Sigmoid colon (tissue), 4 donors: ENCODE measurements around the genes TPI1, PEX5 and SLC2A3.

- PRO-cap = no peak
- RAMPAGE, long total RNA, 4 experiments = start-site peak on the minus strand in 1 of 4 experiments, at chr12:6770792-6770823 at its widest, 13 reads per replicate
Observed at GRCh38 chr12:6770075-6771070, 1.9 kb upstream of the LAG3 start.

DNA sequence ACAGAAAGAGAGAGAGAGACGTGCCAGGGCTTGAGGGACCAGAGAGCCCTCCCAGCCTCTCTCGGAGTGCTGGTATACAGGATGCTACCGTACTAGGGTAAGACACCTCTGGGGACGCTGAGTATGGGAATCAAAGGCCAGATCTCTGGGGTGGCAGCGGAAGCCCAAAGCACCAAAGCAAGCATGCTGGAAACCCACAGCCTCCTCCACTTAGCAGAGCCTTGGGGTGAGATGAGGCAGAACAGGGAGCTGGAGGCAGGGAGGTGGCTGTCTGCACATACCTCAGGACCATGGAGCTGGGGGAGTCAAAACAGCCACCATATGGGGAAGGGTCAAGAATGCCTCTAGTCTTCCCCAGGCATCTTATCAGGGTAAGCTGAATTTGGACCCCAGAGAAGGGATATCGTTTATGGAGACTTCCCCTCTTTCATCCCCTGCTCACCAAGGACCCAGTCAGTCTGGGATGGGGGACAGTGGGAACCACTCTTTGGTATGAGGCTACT lies 3.7 kb downstream of the CD4 start:
- PRO-cap = no peak
- RAMPAGE, long total RNA, 4 experiments = no peak in any of the 4 experiments

- PRO-cap = no peak
- RAMPAGE, long total RNA, 4 experiments = no peak in any of the 4 experiments
Observed at GRCh38 chr12:6865937-6866468, 1.3 kb upstream of the TPI1 start.

GRCh38 chr12:6867005-6867677 lies at the start of gene TPI1:
Gene TPI1, plus strand, starts transcription at chr12:6867531.
- PRO-cap = unidirectional peak, minus-strand start at chr12:6867357
- RAMPAGE, long total RNA, 4 experiments = start-site peak on the plus strand in 4 of 4 experiments, at chr12:6867528-6867550 at its widest, 1,143 to 1,956 reads per replicate

DNA sequence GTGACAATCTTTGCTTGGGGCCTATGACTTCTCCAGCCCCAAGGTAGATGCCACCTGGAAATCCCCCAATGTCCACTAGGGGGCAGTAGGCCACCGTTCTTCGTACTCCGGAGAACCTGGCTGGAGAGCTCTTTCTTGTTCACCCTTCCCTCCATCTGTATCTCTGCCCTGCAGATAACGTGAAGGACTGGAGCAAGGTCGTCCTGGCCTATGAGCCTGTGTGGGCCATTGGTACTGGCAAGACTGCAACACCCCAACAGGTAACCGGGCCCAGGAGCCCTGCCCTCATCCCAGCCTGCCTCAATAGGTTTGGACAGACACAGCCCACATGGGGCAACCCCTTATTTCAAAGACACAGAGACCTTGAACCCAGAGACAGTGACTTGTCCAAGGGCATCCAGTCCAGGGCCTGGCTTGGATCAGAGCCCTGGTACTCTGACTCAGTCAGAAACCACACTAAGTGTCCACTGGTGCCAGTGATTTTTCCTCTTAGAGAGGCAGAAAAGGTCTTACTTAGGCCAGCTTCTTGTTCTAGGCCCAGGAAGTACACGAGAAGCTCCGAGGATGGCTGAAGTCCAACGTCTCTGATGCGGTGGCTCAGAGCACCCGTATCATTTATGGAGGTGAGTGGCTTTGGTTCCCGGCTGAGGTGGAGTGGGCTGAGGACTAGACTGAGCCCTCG lies 2.3 kb downstream of the TPI1 start:
- PRO-cap = no peak
- RAMPAGE, long total RNA, 4 experiments = no peak in any of the 4 experiments

- PRO-cap = bidirectional peak, plus-strand start at chr12:6891250, minus-strand start at chr12:6891115
- RAMPAGE, long total RNA, 4 experiments = no peak in any of the 4 experiments
Observed at GRCh38 chr12:6890864-6891953, 13.4 kb upstream of the LRRC23 start.

GRCh38 chr12:6927171-6927929 lies 409 bp upstream of the ATN1 start:
- PRO-cap = bidirectional peak, plus-strand start at chr12:6927813, minus-strand start at chr12:6927659
- RAMPAGE, long total RNA, 4 experiments = start-site peak on the plus strand in 1 of 4 experiments, at chr12:6927786-6927801 at its widest, 6 reads per replicate; start-site peak on the minus strand in 4 of 4 experiments, at chr12:6927561-6927664 at its widest, 18 to 78 reads per replicate

DNA sequence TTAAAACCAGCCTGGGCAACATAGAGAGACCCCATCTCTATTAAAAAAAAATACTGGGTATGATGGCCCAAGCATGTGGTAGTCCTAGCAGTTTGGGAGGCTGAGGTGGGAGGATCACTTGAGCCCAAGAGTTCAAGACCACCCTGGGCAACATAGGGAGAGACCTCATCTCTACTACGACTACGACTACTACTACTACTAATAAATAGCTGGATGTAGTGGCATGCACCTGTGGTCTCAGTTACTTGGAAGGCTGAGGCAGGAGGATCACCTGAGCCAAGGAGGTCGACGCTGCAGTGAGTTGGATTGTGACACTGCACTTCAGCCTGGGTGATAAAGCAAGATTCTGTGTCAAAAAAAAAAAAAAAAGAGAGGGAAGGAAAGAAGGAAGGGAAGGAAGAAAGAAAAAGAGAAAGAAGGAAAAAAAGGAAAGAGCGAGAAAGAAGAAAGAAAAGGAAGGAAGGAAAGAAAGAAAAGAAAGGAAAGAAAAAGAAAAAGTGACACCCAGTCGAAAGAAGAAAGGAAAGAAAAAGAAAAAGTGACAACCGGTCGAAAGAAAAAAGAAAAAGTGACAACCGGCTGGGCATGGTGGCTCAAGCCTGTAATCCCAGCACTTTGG lies 3.0 kb upstream of the PTPN6 start:
- PRO-cap = no peak
- RAMPAGE, long total RNA, 4 experiments = no peak in any of the 4 experiments

GRCh38 chr12:6978429-6979341 lies 8.0 kb downstream of the EMG1 start:
- PRO-cap = no peak
- RAMPAGE, long total RNA, 4 experiments = no peak in any of the 4 experiments

DNA sequence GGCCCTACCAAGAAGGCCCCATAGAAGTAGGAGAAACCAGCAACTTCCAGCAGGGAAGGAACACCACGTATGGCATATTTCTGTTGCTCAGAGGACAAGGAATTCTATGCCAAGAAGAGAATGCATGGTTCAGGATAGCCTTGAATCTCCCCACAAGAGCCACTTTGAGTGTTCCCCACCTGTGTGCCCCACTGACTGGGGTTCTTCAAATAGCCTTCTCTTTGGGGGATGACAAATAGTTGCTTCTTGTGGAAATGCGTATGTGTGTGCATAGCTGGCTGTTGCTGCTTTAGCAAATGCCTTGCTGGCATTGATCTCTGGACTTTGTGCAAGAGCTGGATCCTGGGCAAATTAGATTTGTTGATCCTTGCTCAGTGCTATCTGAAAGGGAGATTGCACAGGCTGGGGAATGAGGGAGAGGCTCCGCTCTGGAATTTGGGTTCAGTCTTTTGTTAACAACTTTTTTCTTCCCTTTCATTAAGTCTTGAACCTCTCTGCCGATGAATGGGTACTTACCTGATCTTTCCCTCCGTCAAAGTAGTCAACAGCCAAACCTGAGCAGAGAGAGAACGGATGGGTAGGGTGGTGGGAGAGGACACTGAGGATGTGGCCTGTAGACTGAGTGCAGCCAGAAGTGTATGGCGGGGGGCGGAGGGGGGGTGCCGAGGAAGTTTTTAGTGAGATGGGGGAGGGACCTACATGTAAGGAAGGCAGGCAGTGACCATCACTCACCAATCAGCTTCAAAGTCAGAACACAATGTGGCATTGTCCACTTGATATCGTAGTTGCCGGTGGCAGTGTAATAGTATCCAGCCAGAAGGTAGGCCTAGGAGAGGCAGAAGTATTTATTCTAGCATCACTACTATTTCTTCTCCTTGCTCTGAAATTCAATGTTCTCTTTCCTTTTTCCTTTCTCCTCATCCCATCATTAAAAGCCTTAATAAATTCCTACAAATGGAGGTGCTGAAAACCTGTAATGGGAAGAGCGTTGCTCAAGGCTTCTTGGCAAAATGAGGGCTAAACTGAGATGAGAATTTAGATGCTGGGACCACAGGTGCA lies 10.7 kb downstream of the EMG1 start:
- PRO-cap = no peak
- RAMPAGE, long total RNA, 4 experiments = no peak in any of the 4 experiments

- PRO-cap = no peak
- RAMPAGE, long total RNA, 4 experiments = no peak in any of the 4 experiments
Observed at GRCh38 chr12:7059509-7060056, 935 bp upstream of the C1S start.

- PRO-cap = no peak
- RAMPAGE, long total RNA, 4 experiments = start-site peak on the plus strand in 1 of 4 experiments, at chr12:7112055-7112136 at its widest, 5 reads per replicate
Observed at GRCh38 chr12:7111957-7112507, 3.0 kb upstream of the C1RL start.

- PRO-cap = bidirectional peak, plus-strand start at chr12:7189708, minus-strand start at chr12:7189562
- RAMPAGE, long total RNA, 4 experiments = start-site peak on the plus strand in 4 of 4 experiments, at chr12:7189678-7190128 at its widest, 8 to 95 reads per replicate
Observed at GRCh38 chr12:7189377-7190636, at the start of gene PEX5. Gene PEX5, plus strand, starts transcription at chr12:7189686.

- PRO-cap = no peak
- RAMPAGE, long total RNA, 4 experiments = no peak in any of the 4 experiments
Observed at GRCh38 chr12:7639749-7641033, 25.5 kb downstream of the APOBEC1 start.

DNA sequence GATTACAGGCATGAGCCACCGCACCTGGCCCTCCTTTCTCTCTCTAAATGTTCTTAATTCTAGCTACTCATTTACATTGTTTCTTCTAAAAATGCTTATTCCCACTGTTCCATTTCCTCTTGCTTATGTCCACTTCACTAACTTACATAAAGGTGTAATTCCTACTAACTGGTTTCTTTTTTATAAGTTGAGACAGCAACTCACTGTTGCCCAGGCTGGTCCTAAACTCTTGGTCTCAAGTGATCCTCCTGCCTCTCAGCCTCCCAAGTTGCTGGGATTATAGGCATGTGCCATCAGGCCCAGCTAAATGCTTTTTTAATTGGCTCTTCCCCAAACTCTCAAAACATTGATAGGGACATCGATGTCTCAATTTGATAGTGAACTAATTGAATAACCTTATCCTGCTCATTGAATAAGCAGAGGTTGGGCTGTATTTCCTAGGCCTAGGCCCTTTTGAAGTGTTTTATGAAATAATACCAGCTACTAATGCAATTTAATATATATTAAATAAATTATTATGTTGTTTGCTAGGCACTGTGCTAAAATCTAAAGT lies 9.6 kb downstream of the SLC2A3 start:
- PRO-cap = no peak
- RAMPAGE, long total RNA, 4 experiments = no peak in any of the 4 experiments

DNA sequence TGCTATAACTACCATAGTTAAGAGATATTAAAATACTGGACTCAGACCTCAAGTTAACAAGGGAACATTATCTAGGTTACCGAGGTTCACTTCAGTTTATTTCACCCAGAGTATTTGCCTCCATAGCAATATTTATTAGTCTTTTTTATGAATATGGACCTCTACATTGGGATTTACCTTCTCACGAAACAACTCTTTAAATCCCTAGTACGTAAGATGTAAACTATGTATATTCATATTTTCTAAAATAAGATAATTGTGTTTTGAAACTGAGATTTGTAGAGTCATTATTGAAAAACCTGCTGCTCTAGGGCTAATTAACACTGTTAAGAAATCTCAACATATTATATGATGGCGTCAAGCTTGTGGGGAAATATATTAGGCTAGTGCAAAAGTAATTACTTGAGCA lies 9.1 kb downstream of the SLC2A3 start:
- PRO-cap = no peak
- RAMPAGE, long total RNA, 4 experiments = no peak in any of the 4 experiments

GRCh38 chr12:7934144-7934415 lies 1.9 kb downstream of the SLC2A3 start:
- PRO-cap = no peak
- RAMPAGE, long total RNA, 4 experiments = no peak in any of the 4 experiments

GRCh38 chr12:7935822-7936558 lies at the start of gene SLC2A3:
Gene SLC2A3, minus strand, starts transcription at chr12:7936187.
- PRO-cap = no peak
- RAMPAGE, long total RNA, 4 experiments = start-site peak on the minus strand in 1 of 4 experiments, at chr12:7936172-7936181 at its widest, 21 reads per replicate

DNA sequence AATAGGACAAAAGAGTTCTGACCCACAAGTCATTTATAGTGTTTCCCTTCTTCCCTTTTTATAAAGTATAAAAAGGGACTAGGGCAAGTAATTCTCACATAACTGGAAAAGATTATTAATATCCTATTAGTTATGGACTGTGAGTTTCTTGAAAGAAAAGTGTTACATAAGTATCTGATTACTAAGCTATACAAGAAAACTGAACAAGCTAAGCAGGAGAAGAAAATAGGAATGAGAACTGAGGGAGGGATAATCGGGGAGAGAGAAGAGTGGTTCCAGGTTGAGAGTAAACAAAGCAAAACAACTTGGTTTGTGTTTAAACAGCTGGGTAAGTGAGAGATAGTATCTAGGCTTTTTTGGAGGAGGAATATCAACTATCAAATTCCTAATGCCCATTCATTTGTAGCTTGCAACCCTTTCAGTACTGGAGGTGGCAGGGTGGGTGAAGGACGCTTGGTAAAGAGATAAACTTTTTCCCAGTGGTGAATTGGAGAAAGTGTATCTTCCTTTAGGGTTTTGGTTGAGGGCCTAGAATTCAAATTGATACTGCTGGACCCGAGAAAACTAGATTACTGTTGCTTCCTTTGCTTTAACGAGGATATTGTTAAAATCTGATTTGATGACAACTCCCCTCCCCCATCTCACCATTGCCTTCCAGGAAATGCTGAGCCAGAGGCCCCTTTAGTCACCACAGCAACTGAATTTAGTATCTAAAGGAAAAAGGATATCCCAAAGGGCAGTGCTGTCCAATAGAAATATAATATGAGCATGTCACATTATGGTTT lies 1.9 kb upstream of the SLC2A3 start:
- PRO-cap = no peak
- RAMPAGE, long total RNA, 4 experiments = no peak in any of the 4 experiments

- PRO-cap = no peak
- RAMPAGE, long total RNA, 4 experiments = no peak in any of the 4 experiments
Observed at GRCh38 chr12:8069577-8070118, 3.5 kb upstream of the C3AR1 start.